Osteoblast (primary cell): ENCODE data around the genes PRDM15 and TFF3.

GRCh38 chr21:41680923-41681963 is 85.6 kb downstream of the RIPK4 start:
- CAGE, long polyA plus RNA, result no peak
- RRBS, result 94% methylated on average over 2 of the region's 41 CpGs

GRCh38 chr21:41768445-41769621 is 2.0 kb upstream of the RIPK4 start:
- CAGE, long polyA plus RNA, result no peak
- RRBS, result 5% methylated on average over 6 of the region's 30 CpGs

DNA sequence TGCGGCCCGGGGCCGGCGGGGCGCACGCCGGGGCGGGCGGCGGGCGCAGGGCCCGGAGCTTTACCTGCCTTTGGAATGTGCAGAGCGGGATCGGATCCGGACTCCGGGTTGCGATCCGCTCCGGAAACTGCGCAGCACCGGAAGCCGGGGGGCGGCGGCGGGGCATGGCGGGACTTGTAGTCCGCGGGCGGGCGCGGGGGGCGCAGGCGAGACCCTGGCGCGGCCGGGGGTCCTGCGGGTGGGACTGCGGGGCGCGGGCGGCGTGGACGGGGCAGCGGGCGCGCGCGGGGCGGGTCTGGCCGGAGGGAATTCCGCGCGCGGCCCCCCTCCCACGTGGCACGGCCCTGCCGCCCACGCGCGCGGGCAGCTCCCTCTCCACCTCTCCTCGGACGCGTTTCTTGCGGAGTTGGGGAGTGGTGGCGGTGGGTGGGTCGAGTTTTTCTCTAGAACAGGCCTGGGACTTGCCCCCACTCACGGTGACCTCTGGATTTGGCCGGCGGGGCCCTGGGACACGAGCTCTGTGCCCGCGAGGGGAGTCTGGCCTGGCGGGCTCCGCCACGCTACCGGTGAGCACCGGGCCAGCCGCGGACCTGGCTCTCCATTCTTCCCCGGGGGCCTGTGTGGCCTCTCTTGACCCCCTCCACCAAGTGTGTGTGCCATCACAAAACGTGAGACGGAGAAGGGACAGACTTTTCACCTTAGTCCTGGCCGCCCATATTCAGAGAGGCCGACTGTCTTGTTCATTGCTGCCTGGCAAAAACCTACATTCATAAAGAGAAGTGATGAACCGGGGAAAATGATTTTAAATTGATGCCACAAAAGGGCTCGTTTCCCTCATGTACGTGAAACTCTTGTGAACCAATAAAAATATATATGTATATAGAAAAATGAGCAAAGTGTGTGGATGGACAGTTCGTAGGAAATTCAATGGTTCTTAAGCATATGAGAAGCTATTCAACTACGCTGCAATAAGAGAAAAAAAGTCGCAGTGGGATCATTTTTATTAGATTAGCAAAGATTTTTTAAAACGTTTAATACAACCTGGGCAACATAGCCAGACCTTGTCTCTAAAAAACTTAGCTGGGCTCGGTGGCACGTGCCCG is at the start of gene PRDM15:
Gene PRDM15 (minus strand): TSS at position 139 of the 1,103 bp plus-strand sequence.
- CAGE, long polyA plus RNA, result no peak
- RRBS, result 3% methylated on average over 37 of the region's 95 CpGs

DNA sequence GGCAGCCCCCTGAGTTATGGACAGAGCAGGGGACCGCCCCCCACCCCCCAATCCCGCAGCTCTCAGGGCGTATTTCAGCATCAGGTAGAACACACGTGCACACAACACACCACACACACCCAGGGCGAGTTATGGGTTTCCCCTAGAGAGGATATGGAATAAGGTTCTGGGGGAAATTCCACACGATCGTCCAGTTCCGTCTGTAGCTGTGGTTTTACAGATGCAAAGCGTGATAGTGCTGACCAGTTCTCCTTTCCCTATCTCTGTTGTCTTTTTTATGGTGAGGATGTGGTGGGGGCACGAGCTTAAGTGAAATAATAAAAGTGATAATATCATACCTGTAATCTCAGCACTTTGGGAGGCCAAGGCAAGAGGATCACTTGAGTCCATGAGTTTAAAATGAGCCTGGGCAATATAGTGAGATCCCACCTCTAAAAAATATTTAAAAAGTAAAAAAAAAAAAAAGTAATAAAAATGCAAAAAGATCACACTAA is 25.1 kb downstream of the C2CD2 start:
- CAGE, long polyA plus RNA, result no peak
- RRBS, result no CpG with 5 or more reads among the region's 10 CpGs

GRCh38 chr21:41973978-41974909 is 20.4 kb upstream of the C2CD2 start:
- CAGE, long polyA plus RNA, result no peak
- RRBS, result 64% methylated on average over 2 of the region's 16 CpGs

GRCh38 chr21:42000893-42001465 is 9.2 kb downstream of the ZBTB21 start:
- CAGE, long polyA plus RNA, result no peak
- RRBS, result no CpG with 5 or more reads among the region's 4 CpGs

GRCh38 chr21:42008956-42009795 is 984 bp downstream of the ZBTB21 start:
- CAGE, long polyA plus RNA, result no peak
- RRBS, result 1% methylated on average over 49 of the region's 80 CpGs

GRCh38 chr21:42021668-42022710 is 11.8 kb upstream of the ZBTB21 start:
- CAGE, long polyA plus RNA, result no peak
- RRBS, result 52% methylated on average over 2 of the region's 30 CpGs

DNA sequence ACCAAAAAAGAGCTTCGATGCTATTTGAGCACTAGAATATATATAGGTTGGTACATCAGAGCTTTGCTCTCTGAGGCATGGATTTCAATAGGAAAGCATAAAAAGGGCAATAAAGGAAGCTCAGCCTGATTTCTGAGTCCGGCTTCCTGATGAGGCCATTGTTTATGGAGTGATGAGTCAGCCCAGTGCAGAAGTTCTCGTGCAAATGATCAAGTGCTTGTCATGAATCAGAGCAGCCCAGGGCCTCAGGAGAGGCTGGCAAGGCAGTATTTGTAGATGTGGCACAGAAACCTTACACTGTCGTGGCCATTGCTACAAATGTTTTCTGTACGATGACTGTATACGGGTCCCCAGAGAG is 26.7 kb downstream of the UMODL1 start:
- CAGE, long polyA plus RNA, result no peak
- RRBS, result no CpG with 5 or more reads among the region's 6 CpGs

DNA sequence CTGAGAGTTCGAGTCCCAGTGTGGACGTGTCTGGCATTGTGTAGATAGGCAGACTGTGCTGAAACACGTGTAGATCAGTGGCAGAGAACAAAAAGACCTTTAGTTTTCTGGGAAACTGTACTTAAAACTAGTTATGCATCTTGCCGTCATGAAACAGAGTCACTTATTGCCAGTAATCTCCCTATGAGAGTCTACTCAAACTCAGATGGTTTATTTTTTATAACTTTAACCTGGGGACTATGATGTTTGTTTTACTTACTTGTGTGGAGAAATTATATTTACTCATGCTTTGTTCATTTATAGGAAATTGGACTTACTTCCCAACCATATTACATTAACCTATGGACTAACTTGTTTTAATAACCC is 54.1 kb upstream of the ABCG1 start:
- CAGE, long polyA plus RNA, result no peak
- RRBS, result no CpG with 5 or more reads among the region's 4 CpGs

DNA sequence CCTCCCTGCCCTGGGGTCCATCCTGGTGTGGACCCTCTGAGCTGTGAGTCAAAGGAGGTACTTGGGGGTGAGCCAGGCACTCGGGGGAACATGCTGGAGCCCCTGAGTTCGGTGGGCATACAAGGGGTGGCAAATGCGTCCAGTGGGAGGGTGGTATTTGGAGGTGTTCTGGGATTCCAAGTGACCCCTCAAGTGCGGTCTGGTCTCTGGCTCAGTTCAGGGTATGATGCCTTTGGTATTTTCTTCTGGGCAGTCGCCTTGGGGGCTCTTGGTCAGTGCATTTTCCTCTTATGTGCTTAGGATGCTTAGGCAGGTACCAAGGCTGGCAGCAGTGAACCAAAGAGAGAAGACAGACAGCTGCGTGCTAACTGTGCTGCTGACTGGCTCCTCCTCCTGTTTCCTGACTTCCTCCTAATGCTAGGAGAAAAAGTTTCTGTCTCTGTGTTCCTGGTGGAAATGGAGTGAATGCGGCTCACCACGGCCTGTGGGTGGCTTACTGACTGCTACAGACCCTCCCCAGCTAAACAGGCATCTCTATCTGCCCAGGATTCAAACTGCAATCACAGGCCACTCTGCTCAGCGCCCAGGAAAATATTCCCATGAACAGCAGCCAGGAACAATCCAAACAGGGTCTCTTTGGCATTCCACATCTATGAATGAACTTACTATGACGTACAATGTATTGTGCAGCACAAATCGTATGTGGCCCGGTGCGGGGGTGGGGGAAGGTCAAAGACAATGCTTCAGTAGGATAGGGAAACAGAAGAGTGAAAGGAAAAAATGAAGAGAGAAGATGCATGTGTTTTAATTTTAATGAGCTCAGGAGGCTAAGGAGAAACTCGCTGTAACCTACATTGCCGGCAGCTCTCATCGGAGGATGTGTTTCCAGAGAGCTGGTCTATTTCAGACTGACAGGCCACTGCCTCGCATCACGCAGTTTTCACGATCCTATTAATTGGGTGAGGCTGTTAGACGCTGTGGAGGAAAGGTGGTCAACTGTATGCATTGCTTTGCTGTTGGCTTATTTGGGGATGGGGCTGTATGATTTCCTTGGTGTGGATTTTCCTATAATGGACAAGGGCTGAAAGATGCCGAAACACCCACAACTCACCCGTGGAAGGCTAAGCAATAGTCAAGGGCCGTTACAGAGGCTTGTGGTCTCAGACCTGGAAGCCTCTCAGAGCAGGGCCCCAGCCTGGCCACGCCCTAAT is 2.9 kb downstream of the ABCG1 start:
- CAGE, long polyA plus RNA, result no peak
- RRBS, result no CpG with 5 or more reads among the region's 24 CpGs

DNA sequence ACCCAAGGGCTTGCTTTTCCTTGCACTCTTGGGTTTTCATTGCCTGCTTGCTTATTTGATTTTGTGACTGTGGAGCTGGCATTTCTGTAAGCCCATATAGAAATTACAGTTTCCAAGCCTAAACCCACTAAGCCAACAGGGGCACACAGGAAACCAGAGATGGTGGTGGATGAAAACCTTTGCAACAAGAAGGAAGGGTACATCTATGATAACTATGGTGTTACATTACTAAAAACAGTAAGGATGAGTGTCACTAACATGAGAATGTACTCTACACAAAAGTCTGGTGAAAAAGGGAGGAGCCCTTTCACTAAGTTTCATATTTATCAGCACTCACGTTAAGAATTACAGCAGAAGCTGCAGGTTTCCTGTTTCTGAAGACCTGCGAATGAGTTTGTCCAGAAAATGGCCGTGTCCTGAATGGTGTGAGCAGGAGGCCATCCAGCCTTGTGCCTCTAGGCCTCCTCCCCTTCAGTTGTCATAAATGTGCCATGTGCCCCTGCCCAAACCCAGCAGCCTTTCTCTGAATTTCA is 17.7 kb downstream of the ABCG1 start:
- CAGE, long polyA plus RNA, result no peak
- RRBS, result no CpG with 5 or more reads among the region's 3 CpGs

DNA sequence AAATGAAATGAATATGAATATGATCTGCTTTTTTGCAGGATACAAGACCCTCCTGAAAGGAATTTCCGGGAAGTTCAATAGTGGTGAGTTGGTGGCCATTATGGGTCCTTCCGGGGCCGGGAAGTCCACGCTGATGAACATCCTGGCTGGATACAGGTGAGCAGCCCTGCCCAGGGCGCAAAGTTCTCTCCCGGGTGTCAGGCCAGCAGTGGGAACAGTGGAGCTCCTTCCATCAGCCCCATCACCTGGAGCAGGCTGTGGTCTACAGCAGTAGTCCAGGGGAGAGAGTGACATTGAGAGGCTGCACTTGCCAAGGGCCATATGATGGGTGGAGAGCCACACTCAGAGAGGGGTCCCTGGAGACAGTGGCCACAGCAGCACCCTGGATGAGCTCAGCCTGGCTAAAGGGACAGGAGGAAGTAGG is 44.2 kb downstream of the TFF3 start:
- CAGE, long polyA plus RNA, result no peak
- RRBS, result 66% methylated on average over 4 of the region's 6 CpGs

- CAGE, long polyA plus RNA, result no peak
- RRBS, result no CpG with 5 or more reads among the region's 14 CpGs
Observed at GRCh38 chr21:42301781-42302496, 13.3 kb downstream of the TFF3 start.

GRCh38 chr21:42315222-42316058 is at the start of gene TFF3:
Gene TFF3 (minus strand): TSS chr21:42315409.
- CAGE, long polyA plus RNA, result no peak
- RRBS, result 43% methylated on average over 5 of the region's 17 CpGs

DNA sequence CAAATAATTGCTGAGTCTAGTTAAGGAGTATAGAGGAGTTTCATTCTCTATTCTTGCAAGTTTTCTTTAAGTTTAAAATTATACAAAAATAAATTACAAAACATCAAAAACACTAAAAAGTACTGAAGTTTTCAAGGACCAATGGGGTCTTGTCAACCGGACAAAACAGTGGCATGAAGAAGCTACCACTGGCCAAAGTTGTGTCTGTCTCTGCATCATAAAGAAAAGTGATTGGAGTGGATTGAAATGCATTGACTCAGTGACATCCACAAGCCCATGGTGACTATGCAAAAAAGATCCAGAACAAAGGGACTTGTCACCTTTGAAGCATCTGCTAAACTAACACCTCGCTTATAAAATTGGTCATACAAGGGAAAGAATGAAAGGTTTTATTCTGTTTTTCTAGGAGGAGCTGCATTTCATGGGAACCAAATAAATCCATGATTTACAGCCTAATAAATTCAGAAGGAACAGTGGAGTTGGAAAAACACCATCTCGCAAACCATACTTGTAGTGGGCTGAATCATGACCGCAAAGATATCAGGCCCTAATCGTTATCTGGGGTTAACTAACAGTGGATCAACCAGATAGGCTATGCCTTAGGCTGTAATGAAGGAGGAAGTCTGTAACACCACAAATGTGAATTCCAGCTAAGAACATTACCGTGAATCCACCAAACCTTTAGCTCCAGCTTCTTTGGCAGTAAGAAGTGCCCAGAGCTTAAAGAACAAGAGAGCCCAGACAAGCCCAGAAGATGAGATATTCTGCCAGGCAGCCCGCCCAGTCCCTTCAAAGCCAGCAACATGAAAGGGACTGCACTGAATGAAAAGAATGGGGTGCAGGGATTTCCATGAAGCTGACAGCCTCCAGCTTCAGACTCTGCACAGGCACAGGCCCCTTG is 27.5 kb downstream of the RSPH1 start:
- CAGE, long polyA plus RNA, result no peak
- RRBS, result no CpG with 5 or more reads among the region's 7 CpGs

DNA sequence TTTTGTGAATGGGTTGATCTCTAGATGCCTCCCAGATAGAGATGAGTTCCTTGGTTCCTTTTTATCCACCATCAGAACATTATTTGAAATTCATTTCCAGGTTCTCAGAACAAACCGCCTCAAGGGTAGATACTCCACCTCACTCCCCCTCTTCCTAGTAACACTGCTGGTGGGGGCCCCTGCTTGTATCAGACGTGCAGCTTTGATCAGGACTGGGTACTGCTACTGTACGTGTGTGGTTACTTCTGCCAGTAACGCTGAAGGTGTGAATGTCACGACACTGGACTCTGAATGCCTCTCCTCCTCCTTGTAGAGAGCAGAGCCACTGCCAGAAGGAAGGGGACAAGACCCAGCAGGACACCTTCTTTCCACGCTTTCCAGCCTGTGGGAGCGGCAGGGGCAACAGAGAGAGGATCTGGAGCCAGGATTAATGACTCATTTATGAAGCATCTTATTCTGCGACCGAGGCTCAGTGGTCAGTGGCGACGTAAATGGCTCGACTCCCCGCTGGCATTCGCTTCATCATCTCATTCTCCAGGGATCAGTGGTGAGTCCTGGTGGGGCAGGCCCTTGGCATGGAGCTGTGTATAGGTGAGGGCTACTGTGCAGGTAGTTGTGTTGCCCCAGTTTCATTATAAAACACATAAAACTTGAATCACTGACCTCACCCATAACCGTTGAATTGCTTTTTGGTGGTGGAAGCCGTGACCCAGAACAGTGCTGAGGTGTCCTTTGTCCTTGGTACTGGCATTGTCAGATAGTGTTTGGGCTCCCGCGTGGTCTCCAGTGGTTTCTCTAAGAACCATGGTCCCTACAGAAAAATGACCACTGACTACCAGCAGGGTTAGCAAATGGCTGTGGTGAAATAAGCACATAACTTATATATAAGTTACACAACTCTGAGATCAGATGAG is 4.6 kb downstream of the SLC37A1 start:
- CAGE, long polyA plus RNA, result no peak
- RRBS, result no CpG with 5 or more reads among the region's 18 CpGs

GRCh38 chr21:42624242-42625054 is 29.0 kb upstream of the PDE9A start:
- CAGE, long polyA plus RNA, result no peak
- RRBS, result no CpG with 5 or more reads among the region's 15 CpGs

GRCh38 chr21:42630605-42631060 is 22.8 kb upstream of the PDE9A start:
- CAGE, long polyA plus RNA, result no peak
- RRBS, result no CpG with 5 or more reads among the region's 9 CpGs

GRCh38 chr21:42674252-42674918 is 21.0 kb downstream of the PDE9A start:
- CAGE, long polyA plus RNA, result no peak
- RRBS, result no CpG with 5 or more reads among the region's 14 CpGs